ENCODE results near the genes HCLS1 and SLC15A2.

GRCh38 chr3:120421162-120421737 is 29.5 kb downstream of the FSTL1 start:
- PRO-cap = no peak

- PRO-cap = no peak
Measured at GRCh38 chr3:120431974-120432634, 18.7 kb downstream of the FSTL1 start.

DNA sequence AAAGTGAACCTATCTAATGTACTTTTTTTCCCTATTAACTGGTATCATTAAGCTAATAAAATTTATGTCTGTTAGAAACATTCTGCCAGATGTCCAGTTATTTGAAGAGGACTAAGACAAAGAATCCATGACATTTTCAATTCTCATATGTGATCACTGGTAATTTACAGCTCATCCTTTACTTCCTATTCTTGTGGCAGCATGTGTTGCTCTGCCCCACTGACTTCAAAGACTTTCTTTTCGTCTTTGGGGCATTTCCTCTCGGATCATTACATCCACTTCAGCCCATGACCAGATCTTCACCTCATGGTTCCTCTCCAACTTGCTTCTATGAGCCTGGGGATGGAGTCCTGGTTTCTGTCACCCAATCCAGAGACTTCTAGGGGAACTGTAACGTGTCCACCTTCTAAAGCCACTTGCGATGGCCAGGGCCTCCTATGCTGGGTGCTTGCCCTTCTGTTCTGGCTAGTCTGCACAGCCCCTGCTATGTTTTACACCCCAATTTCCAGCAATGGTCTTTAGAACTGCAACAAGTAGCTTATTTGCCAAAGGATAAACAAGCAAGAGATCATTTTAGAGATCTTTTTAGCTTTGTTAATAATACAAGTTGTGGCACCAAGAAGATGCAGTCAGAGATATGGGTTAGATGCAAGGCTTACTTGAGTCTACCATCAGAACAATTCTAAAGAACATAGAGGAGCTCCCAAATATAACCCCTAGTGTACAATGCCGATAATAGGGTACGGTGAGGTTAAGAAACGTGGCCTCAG is 4.6 kb downstream of the FSTL1 start:
- PRO-cap = no peak

- PRO-cap = no peak
Measured at GRCh38 chr3:120532901-120533190, 63.3 kb upstream of the NDUFB4 start.

- PRO-cap = no peak
Measured at GRCh38 chr3:120679660-120680257, 2.3 kb downstream of the HGD start.

GRCh38 chr3:120683162-120683645 is 1.2 kb upstream of the HGD start:
- PRO-cap = no peak

- PRO-cap = no peak
Measured at GRCh38 chr3:120693639-120694165, 11.7 kb upstream of the HGD start.

- PRO-cap = no peak
Measured at GRCh38 chr3:121660189-121661281, at the start of gene HCLS1. Gene HCLS1 (minus strand): TSS chr3:121660903.

DNA sequence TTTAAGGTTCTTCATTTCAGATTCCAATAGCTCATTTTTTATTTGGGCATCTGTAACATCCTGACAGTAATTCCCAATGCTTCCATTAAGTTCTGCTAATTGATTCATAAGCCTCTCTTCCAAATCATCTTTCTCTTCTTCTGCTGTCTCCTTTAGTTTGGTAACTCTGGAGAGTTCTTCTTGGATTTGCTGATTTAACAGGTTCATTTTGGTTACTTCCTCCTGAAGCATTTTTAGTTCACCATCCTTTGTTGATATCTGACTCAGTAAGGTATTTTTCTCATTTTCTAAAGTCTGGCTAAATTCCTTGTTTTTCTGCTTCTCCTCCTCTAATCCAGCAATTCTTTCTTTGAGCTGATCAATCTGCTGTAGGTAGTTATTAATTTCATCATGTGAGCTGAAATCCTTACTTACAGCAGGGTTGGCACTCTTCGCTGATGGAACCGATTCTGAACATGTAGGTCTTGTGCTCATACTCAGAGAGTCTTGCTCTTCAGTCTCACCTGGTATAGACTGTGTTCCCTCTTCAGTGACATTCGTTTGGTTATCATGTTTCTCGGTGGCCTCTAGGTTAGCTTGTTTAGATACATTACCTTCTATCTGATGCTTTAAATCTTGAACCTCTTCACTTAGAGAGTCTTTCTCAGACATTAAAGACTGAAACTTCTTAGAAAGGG is 34.1 kb upstream of the HCLS1 start:
- PRO-cap = no peak

- PRO-cap = no peak
Measured at GRCh38 chr3:121791546-121791865, 42.0 kb upstream of the GOLGB1 start.

- PRO-cap = no peak
Measured at GRCh38 chr3:121793213-121793657, 41.6 kb downstream of the IQCB1 start.

DNA sequence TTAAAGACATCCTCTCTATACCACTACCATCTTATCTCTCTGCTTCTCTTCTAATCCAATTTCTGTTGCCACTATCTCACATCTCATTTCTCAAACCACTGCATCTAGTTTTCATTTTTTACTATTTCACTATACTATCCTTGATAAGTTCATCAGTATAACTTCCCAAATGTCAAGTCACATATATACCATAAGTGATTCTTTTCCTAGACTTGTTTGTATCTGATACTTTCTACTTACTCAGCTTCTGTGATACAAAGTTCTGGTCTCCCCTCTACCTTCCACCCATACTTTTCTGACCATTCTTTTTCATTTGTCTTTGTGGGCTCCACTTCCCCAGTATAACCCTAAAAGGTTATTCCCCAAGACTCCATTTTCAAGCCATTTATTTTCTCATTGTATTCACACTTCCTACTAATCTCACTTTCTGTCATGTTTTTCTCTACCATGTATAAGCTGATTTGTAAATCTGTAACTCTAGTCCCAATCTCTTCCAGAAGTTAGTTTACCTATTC is 34.0 kb downstream of the IQCB1 start:
- PRO-cap = no peak

DNA sequence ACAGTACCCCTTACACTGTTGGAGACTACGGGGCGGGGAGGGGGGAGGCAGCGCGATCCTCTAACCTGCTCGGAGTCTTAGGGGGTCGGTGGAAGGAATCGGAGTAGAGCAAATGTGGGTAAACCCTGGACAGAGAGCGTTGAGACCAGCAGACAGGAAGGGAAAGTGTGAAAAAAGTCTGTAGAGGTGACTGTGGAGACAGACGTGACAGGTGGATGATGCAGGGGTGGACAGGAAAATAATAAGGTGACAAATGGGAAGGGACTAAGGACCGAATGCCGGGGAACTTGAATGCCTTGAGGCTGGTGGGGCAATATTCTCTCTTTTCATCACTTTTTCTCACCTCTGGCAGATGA is 444 bp downstream of the EAF2 start:
- PRO-cap = no peak

DNA sequence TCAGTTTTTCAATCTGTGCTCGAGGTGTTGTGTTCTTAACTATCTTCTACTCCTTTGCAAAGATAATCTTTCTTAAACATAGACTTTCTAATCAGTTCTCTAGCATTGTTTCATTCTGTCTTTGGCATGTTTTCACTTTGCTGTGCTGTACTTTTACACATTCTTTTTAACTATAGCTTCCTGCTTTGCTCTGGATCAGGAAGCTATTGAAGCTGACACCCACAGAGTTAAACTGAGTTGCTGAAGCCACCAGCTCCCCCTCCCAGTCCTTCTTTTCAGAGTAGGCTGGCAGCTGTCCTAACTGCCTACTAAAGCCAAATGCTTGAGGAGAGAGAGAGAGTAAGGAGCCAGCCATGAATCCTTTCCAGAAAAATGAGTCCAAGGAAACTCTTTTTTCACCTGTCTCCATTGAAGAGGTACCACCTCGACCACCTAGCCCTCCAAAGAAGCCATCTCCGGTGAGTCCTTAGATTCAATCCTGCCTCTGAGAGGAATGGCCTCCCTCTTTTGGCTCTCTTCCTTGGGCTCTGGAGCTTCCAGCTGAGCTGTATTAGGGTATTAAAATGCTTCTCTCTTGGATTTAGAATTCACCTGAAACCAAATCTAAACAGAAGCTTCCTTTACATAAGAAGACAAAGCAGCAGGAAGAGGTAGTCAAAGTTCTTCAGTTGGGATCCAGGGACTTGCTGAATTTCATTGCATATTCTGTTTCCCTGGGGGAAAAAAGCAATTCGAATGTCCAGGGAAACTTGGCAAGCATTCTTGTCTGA is at the start of gene SLC15A2:
Gene SLC15A2, plus strand, starts transcription at position 278 of the 770 bp plus-strand sequence.
- PRO-cap = no peak

- PRO-cap = no peak
Measured at GRCh38 chr3:122057602-122058100, 2.5 kb downstream of the CD86 start.

DNA sequence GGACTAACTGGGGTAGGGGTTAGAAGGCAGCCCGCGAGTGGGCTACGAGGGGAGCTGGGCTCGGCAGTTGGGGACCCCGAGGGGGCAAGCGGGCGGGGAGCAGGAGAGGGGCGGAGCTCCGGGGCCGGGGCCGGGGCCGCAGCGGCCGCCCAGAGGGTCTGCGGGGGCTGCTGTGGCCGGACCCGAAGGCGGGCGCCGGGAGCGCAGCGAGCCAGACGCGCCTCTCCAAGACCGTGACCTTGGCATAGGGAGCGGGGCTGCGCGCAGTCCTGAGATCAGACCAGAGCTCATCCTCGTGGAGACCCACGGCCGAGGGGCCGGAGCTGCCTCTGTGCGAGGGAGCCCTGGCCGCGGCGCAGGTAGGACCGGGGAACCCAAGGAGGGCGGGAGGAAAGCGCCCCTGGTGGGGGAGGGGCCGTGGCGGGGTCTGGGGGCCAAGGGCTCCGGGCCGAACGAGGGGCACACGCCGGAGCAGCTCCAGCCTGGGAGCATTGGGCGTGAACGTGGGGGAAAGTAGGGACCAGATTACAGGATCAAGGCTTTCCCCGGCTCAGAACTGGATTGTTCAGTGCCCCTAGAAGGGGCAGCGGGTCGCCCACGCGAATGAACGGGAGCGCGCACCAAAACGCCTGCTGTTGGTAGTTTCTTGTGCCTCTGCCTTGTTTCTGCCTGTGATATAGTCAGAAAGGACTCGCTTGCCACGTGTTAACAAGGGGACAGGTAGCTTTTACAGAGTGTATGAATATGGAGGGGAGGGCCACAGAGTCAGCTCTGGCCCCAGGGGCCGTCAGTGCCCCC is 902 bp downstream of the CASR start:
- PRO-cap = no peak

DNA sequence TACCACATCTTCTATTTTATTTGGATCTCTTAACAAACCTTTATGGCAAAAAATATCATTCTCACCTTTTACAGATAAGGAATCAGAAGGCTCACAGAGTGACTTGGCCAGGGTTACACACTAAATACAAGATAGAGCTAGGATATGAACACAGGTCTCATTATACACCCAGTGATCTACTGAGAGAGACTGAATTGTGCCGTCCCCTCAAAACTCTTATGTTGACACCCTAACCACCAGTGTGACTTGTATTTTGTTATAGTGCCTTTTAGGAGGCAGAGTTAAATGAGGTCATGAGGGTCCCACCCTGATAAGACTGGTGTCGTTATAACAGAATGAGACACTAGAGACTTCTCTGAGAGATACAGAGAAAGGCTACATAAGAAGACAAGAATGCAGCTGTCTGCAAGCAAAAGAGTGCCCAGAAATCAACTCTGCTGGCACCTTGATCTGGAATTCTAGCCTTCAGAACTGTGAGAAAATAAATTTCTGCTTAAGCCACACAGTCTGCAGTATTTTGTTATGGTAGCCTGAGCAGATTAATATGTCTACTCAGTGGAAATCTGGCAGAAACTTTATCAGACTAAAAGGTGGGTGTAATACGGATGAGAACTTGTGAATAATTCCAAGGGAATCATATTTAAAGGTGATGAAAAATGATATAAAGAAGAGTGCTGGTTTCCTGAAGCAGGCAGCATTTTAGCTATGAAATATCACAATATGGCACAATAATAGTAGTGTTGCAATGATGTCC is 12.5 kb downstream of the KPNA1 start:
- PRO-cap = no peak

DNA sequence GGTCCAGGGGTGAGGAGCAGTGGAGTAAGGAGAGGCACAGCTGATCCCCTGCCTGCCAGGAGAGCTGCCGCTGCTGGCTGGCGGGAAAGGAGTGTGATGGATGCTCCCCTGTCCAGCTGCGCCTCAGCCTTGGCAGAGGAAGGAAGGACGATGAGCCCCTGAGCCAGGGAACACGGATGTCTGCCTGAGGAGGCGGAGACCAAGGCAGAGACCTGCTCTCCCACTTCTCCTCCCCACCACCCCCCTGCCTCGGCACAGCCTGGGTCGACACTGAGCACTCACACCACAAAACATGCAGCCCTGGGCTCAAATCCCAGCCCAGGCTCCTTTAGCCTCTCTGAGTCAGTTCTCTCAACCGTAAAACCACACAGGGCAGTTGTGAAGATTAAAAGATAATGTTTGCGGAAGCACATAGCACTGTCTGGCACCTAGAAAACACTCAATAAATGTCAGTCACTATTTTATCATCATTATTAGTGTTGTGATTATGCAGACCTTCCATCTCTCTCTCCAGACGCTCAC is 52.3 kb downstream of the SEMA5B start:
- PRO-cap = no peak

- PRO-cap = no peak
Measured at GRCh38 chr3:123058627-123059018, 8.2 kb upstream of the PDIA5 start.

GRCh38 chr3:123398431-123398880 is 50.4 kb downstream of the ADCY5 start:
- PRO-cap = no peak

Measured in LUHMES (cell line).